Epithelial cell of esophagus (primary cell): ENCODE data around the genes CORIN, CNGA1 and SPATA18.

DNA sequence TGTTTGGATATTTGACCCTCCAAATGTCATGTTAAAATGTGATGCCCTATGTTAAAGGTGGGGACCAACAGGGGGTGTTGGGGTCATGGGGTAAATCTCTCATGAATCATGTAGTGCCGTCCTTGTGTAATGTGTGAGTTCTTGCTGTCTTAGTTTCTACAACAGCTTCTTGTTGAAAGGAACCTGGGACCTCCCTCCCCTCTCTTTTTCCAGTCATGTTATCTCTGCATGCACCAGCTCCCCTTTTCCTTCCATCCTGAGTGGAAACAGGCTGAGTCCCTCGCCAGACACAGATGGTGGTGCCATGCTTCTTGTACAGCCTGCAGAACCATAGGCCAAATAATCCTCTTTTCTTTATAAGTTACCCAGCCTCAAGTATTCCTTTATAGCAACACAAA, 598.4 kb upstream of the GNPDA2 start:
- RRBS: no CpG with 5 or more reads among the region's 2 CpGs

DNA sequence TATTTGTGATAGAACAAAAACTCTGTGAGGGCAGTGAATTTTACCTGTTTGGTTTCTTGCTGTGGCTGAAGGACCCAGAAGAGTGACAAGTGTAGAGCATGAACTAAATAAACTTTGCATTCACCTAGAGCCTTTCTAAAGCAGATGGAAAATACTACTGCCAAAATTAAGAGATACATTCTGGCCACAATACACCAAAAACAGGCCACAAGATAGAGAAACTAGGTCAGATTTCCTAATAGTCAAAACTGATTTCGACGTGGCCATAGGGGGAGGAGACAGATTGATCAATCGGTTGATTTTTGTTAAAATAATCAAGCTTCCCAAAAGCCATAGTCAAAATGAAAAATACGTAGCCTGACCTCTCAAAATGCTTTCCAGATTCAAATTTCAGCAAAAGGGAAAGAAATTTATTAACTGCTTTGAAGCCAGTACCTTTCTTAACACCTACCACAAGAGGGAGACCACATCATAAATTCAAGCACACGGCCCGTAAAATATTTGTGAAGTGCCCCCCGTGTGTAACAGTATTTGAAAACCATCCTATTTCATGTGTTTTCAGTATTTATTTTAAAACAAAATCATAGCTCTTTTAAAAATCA, 132.4 kb downstream of the CORIN start:
- RRBS: no CpG with 5 or more reads among the region's 7 CpGs

- RRBS: 2% methylated on average over 11 of the region's 53 CpGs
These were observed 1.2 kb downstream of the CORIN start for GRCh38 chr4:47836420-47837347.

GRCh38 chr4:47837348-47838298, at the start of gene CORIN:
TSS of gene CORIN (minus strand) at chr4:47838067.
- RRBS: 2% methylated on average over 33 of the region's 59 CpGs

DNA sequence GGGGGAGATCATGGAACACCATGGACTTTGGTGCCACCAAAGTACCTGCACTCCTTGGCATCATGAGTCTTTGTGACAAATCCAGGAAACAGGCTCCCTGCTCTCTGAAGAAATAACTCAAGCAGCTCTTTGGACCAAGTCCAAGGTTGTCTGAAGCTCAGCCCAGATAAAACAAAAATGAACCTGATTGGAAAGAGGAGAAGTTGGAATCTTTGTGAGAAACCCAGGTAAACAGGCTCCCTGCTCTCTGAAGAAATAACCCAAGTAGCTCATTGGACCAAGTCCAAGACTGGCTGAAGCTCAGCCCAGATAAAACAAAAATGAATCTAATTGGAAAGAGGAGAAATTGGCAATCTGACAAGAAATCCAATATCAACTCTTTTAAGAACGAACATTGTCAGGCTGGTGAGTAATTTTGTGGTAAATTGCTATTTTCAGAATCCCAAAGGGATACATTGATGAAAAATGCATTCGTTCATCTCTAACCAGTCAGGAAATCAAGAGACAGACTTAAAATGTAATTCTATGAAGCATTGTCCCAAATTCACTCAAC, 16.6 kb upstream of the NFXL1 start:
- RRBS: no CpG with 5 or more reads among the region's 2 CpGs

GRCh38 chr4:48015940-48016883, at the start of gene CNGA1:
TSS of gene CNGA1 (minus strand) at chr4:48016681.
- RRBS: 2% methylated on average over 14 of the region's 48 CpGs

GRCh38 chr4:48129529-48129952, 4.5 kb downstream of the TXK start:
- RRBS: no CpG with 5 or more reads among the region's 8 CpGs

DNA sequence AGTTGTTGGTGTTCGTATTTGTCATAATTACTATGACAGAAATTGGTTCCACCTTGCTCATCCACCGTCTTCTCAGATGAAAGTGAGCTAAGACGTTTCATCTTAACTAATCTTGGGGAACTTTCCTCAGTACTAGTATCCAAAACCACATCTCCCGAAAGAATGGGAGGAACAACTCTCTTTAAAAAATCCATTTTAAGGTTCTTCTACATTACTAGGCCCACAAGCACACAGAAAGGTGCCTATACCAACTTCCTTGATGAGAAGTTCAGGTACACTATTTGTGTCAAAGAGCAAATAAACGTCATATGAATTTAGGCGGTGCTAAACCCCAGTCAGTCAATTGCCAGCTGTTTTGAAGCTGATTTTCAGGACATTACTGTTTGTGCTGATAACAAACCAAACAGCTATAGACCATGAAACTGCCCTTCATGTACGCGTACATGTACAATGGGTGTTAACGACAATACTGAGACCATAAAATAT, 99.1 kb downstream of the FRYL start:
- RRBS: no CpG with 5 or more reads among the region's 9 CpGs

DNA sequence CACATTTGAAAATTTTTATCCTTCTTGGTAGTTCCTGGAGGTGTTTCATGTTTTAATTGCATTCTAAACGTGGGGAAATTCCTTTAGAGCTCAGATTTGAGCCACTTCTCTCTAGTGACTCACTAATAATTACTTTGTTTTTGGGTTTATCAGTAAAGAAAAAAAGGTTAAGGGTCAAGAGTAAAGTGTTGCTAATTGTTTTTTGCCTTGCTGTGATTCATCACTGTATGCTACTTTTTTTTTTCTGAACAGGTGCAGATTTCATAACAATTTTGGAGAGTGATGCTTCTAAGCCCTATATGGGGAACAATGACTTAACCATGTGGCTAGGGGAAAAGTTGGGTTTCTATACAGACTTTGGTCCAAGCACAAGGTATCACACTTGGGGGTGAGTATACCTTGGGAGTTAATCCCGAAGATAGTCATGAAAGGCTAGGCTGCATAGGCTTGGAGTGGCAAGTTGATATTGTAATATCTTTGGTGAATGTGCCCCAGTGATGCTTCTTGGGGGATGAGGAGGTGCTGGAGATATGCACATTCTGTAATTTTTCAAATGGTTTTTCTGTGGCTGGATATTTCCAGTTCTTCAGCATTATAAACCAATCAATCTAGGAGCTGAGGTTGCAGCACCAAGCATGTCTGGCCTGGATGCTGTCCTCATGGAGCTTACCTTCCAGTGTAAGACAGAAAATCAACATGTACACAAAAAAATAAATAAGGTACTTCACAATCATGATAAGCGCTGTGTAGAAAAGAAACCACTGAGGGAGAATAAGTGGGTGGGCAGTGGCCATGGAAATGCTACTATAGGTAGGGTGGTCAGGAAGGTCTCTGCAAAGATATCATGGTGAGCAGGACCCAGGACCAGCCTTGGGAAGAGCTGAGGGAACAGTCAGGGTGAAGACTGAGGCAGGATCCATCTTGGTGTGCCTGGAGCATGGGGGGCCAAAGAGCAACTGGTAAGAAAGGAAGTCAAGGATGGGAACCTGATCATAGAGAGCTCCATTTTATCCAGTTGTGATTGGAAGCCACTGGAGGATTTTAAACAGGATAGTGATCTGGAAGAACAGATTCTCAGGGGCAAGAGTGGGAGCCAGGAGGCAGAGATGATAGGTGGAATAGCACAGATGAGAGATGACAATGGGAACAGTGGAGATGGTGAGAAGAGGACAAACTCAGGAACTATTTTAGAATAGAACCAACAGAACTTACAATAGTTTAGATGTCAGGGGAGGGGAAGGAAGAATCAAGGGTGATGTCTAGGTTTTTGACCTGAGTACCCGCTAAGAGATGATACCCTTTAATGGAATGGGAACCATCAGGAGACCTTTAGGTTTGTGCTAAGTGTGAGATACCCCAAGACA, 45.0 kb downstream of the CWH43 start:
- RRBS: no CpG with 5 or more reads among the region's 4 CpGs

DNA sequence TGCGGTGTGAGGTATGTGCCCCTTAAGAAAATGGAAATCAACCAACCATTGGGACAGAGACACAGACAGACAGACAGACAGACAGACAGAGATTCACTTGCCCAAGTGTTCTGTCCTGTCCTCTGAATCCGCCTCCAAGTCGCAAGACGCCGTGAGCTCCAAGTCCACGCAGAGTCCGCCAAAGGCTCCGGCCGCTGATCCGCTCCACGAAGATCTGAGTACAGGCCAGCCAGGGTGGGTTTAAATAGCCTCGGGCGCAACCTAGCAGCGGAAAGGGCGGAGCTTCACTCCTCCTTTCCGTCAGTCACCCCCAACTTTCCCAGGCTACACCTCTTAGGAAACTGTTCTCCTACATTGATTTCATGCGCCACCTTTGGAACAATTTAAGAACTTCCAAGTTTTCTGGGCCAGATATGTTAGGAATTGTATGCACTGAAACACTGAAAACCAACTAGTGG, 301.8 kb downstream of the CWH43 start:
- RRBS: no CpG with 5 or more reads among the region's 17 CpGs

DNA sequence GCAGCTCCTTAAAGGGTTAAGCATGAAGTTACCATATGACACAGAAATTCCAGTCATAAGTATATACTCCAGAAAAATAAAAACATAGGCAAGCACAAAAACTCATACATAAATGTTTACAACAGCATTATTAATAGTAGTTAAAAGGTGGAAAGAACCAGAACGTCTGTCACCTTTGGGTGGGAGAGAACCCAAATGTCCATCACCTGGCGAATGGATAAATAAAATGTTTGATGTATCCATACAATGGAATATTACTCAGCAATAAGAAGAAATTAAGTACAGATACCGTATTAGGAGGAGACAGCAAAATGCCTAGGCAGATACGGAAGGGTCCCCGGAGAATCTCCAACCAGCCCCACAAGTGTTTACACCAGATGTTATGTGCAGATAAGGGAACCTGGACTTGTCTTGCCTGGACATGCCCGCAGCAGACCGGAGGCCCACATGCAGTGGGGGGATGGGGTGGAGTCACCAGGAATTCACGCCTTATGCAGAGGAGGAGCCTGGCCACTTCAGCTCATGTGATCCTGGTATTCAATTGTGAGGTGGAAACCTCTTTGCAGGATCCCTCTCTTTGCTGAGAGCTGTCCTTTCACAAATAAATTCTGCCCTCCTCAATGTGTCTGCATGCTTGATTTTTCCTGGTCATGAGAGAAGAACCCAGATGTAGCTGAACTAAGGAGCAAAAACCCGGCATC, 508.7 kb downstream of the CWH43 start:
- RRBS: no CpG with 5 or more reads among the region's 9 CpGs

DNA sequence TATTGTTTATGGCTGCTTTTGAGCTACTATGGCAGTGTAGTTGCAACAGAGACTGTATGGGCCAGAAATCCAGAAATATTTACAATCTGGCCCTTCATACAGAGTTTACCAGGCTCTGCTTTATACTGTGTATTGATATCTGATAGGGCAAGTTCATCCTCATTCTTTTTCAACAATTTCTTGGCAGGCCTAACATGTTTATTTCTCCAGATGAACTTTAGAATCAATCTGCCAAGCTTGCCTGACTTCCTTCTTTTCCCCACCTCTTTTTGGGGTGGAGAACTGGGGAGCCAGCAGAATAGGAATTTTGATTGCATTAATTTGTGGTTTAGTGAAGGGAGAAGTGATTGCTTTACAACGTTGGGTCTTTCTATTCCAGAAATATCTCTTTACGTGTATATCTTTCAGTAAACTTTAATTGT, 15.9 kb downstream of the DCUN1D4 start:
- RRBS: no CpG with 5 or more reads among the region's 2 CpGs

DNA sequence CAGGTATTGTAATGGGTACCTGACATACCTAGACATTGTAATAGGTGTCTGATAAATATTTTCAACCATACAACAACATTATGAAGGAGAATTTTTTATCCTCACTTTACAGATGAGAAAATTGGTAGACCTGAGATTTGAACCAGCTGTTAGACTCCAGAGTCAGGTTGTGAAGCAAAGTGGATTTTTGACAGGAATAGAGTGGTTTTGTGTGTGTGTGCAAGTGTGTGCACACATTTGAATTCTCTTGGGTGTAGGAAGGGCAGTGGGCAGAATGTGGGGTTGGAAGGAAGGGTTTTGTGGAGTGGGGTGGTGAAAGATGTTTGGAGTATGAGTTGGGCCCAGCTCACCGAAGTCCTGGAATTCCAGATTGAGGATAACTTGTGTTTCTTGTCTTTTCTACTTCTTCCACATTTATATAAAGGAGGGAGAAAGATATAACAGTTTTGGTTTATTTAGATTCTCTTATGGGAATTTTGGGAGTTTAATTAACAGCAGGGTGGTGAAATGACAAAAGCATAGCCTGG, 18.2 kb downstream of the DCUN1D4 start:
- RRBS: no CpG with 5 or more reads among the region's 1 CpG

DNA sequence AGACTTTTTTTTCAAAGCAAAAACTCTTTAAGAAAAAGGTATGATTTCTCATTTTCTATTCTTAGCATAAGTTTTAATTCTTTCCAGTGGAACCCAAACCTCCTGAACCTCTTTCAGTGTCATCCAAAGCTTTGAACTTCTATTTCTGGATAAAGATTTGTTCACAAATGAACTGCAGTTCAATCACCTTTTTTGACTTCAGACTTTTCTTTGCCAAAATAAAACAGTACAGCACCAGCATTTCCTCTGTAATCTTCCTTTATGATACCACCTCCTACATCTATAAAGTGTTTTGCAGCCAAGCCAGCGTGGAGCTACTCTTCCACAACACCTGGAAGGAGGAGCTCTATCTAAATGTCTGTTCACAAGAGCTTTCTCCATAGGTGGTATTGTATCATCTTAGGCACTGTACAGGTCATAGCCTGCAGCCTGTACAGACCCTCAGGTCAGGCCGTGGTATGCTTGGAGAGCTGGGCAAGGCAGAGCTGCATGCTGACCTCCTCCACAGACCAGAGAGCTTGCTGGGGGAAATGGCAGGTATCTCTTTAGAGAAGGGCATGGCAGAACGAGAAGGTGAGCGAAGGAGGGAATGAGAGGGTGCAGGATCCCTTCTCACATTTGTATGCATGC, 22.1 kb downstream of the DCUN1D4 start:
- RRBS: no CpG with 5 or more reads among the region's 4 CpGs

DNA sequence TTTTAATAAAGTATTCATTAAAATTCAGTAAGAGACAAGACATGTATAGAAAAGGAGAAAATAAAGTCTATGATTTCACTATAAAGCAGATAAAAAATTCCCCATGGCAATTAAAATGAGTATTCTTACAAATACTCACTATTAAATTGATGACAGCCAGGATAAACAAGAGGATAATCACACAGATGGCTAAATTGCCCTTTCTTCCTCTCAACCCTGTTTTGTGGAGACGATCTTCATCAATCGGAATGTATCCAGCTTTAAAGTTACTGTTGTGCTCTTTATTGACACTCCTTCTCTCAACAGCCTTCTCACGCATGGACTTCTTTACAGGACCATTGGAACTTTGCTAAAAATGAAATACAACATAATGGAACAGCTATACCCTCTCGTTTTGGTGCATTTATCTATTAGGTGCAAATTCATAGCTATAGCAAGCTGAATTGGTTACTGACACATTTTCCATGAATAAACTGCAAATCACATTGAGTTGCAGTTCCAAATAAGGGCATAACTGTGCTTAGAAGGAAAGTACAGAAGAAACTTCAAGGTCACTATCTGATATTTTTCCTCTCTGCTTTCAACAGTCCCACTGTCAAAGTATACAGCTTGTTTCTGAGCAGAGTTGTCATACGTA, 4.7 kb downstream of the SGCB start:
- RRBS: no CpG with 5 or more reads among the region's 5 CpGs

DNA sequence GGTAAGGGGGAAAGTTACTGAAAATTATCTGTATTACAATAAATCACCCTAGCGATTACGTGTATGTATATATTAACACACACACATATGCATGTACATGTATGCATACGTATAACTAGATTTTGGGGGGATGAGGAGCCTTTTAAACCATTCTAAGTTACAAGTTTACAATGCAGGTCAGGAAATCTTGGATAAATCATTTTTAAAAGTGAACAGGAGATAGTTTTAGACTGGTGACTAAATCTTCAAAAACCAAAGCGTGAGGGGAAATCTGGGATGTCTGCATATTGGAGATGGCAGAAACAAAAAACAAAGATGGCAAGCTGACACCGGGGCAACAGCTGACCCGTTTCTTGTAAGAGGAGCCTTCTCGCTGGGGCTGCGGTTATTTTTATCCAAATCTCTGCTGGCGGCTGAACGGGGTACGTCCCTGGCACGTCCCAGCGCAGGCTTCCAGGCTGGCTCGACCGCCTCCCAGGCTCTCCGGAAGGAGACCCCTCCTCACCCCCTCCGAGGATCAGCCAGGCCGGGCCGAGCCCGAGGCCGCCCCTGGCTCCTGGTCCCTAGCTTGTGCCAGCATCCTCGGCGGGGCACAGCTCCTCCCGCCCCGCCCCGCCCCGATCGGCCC, 509 bp downstream of the SGCB start:
- RRBS: no CpG with 5 or more reads among the region's 28 CpGs

DNA sequence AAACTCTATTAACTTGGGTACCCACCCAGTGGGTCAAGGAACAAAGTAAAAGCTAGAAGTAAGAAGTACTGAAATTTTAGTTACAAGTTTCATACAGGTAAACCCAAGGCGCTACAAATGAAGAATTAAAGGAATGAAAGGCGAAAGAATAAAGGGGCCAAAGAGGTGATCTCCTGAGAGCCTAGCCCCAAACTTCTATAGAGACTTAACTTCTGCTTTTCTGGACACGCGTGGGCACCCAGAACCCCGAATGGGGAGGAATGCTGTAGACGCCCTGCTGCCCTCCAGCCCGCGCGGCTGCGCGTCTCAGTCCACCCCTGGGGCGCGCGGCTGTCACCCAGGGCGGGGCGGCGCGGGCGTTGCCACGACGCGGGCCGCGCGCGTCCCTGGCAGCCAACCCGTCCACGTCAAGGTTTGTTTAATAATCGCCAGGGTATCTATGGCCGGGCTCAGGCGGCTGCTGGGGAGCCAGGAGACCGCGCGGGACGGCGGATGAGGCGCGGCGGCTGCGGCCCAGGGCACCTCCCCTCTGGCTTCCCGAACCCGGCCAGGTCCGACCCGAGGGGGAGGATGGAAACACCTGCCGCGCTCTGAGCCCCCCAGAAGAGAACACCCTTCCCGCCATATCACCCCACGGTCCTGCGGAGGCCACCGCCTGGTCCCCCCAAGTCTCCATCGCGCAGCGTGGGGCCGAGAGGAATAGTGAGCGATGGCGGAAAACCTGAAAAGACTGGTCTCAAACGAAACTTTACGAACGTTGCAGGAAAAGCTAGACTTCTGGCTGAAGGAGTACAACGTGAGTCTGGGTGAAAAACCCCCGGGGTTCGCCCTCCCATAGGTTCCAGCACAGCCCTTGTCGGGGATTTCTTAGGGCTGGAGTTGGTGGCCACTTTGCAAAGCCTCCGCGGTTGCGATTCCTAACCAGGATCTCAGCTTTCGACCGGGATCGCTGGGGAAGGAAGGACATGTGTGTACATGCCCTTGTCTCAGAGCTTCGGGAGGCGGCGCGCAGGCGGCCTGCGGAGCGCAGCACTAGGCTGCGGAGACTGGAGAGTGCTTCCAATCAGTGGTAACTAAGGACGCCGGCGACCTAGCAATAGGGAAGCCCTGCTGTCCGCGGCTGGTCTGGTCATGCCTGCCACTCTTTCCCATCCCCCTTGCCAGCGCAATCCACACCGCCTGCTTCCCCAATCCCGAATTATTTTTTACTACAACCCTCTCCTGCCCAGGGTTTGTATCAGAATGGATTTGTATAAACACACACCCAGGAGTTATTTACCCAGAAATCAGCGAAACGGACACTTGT, at the start of gene SPATA18:
Gene SPATA18, plus strand, starts transcription at position 309 of the 1,306 bp plus-strand sequence.
- RRBS: 0% methylated on average over 2 of the region's 87 CpGs

- RRBS: no CpG with 5 or more reads among the region's 12 CpGs
These were observed 37.3 kb downstream of the ERVMER34-1 start for GRCh38 chr4:52713744-52714432.

DNA sequence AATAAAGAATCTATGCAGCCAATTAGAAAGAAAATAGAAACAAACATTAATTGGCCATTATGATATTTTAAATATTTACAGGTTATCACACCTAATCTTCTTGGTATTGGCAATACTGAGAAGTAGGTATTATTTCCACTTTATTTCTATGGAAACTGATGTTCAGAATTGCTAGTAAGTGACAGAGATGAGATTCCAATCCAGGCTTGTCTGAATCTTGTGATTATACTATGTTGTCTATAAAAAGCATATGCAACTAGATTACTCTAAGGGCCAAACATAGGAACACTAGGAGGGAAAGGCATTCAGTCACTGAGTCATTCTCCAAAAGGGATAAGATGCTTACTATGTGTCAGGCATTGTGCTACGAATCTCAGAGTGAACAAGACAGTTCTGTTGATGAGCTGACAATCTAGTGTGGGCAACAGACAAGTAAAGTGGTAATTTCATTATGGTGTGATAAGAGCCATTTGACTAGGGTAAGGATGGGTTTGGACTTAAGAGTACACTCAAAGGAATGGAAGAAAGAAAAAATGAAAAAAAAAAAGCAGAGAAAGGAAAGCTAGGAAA, 77.2 kb downstream of the RASL11B start:
- RRBS: no CpG with 5 or more reads among the region's 1 CpG